Metanephros (tissue), 2 donors: ENCODE measurements around a stretch of chr20.

- RAMPAGE, long total RNA = no peak
Observed at GRCh38 chr20:46971163-46971720, 76.6 kb downstream of the EYA2 start.

- RAMPAGE, long total RNA = no peak
Observed at GRCh38 chr20:47207195-47207638, 149.3 kb downstream of the ZMYND8 start.

GRCh38 chr20:47238469-47239313 lies 117.8 kb downstream of the ZMYND8 start:
- RAMPAGE, long total RNA = no peak

GRCh38 chr20:47243897-47244811 lies 112.3 kb downstream of the ZMYND8 start:
- RAMPAGE, long total RNA = no peak

DNA sequence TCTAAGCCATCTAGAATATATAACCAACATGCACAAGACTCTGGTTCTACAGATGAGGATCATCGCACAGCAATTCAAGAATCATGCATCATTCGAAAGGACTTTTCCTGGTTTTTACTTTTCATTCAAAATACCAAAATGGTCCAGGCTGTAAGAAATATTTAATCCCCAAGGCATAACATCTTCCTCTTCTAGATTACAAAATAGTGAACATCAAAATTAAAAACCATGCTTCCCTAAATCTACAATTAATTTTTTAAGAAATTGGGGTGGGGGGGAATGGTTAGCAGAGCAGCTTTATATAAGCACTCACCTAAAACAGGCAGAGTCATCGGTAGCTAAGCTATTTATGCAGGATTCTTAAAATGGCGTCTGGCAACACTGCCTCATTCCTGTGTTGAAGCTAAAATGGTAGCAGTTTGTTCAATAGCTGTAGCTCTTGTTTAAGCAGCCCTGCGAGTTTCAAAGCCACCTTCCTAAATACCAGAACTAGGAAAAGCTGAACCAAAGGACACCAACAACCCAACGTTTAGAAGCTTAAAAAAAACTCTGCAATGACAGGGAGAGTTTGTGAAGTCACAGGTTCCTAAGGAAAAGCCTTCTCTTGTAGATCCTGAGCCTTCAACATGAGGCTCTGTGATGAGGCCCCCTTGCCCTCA lies 5.0 kb downstream of the ZMYND8 start:
- RAMPAGE, long total RNA = no peak

DNA sequence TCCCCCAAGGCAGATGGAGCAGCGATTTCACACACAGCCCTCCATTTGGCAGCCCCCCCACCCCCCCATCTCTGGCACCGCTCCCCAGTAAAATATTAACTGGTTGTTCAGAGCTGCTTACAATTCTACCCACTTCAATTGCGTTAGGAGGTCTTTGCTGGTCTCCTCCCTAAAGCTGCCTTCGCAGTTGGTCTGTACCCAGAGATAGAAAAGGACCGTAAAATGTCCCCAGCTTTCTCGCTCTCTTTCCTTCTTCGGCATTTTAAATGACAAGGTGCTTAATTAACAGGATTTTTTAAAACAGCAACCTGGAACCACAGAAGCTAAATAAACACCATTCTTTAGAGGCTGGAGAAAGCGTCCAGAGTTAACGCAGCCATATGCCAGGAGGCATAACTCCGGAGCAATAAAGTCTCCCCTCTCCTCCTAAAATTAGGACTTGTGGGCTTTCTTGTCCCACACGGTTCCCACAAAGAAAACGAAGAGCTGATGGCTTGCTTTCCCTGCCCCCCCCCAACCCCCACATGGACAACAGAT lies 1.7 kb upstream of the ZMYND8 start:
- RAMPAGE, long total RNA = no peak

- RAMPAGE, long total RNA = no peak
Observed at GRCh38 chr20:47455115-47455847, 46.4 kb upstream of the NCOA3 start.

DNA sequence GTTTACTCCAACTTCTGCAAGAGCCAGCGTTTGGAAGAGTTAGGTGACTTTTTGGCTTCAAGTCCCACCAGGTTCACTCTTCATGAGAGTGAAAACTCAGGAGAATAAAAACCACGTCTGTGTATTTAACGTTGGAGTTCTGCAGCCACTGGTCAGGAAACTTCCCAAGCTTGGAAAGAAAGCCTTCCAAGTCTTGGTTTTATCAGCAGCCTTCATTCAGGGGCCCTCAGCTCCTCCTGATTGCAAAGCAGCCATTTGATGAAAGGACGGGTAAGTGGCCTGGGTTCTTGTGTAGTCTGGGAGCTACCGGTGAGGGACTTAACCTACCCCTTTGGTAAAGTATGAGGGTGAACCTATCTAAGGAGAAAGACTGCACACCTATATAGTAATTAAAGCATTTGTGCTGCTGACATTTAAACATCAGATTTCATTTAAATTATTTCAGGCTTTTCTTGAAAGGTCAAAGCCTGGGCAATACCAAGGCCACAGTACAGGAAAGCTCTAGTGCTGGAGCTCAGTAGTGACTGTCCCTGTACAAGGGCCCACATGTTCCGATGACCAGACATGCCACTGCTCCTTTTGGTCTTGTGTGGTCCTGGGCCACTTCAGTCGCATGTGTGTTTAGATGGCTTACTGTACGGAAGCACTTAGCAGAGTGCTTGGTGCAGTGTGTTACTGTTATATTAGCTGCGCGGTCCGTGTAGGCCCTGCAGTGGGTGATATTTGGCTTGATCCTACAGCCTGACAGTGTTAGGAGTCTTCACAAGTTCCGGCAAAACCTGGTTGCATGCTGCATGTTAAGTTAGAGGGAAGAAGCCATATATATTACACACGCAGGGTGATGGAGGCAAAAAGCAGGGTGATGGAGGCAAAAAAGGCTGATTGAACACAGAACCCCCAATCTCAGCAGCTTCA lies 123.0 kb downstream of the SULF2 start:
- RAMPAGE, long total RNA = no peak

- RAMPAGE, long total RNA = no peak
Observed at GRCh38 chr20:47667178-47668192, 117.8 kb downstream of the SULF2 start.

DNA sequence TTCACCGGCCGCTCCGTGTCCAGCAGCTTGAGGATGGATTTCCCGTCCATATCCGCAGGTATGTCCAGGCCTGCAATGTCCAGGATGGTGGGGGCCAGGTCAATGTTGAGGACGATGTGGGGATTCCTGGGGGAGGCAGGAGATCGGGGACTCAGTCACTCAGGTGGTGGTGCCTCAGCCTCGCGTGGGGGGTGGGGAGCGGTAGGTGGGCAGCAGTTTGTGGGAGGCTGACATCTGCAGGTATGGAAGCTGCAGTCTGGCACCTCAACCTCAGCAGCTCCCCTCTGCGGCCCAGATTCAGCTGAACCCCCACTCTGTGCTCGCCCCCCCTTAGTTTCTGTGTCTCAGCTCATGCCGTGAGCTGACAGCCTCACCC lies 106.6 kb downstream of the SULF2 start:
- RAMPAGE, long total RNA = no peak

- RAMPAGE, long total RNA = no peak
Observed at GRCh38 chr20:47739855-47740573, 45.3 kb downstream of the SULF2 start.

GRCh38 chr20:48120082-48120495 lies 334.8 kb upstream of the SULF2 start:
- RAMPAGE, long total RNA = no peak

GRCh38 chr20:48359668-48360622 lies 467.9 kb downstream of the PREX1 start:
- RAMPAGE, long total RNA = no peak

GRCh38 chr20:48649276-48649556 lies 178.6 kb downstream of the PREX1 start:
- RAMPAGE, long total RNA = no peak

- RAMPAGE, long total RNA = no peak
Observed at GRCh38 chr20:48652953-48653594, 174.7 kb downstream of the PREX1 start.

DNA sequence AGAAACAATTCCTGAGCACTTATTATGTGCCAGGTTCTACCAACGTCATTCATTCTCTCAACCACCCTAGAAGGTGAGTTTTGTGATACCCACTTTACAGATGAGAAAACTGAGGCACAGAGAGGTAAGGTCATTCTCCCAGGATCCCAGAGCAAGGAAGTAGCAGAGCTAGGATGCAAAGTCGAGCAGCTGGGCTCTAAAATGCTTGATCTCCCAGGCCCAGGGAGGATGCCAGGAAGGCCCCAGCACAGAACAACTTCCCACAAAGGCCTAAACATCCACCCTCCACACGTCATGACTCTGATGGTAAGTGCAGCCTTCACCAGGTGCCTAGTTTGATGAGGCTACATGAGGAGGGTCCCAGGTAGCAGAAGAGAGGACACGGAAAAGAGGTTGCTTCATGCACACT lies 85.5 kb downstream of the PREX1 start:
- RAMPAGE, long total RNA = no peak

DNA sequence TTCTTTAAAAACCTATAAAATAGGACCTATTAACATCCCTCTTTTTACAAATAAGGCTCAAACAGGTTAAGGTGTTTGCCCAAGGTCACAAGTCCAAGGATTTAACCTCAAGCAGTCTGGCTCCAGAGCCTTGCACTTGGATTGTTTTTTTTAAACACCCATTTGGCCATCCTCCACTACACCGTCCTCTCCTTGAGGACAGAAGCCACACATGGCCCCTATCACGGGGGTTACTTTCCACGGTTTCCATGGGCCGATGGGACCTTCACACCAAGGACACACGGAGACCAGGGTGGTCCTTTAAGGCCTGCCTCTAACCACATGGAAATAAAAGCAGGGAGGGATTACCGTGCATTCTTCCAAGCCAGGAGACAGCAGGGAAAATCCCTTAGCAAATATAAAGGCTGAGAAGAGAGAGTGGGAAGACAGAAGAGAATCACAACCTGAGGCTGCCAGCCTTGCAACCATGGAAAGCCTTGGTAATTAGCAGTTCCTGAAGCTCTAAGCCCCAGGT lies 3.1 kb downstream of the PREX1 start:
- RAMPAGE, long total RNA = no peak

- RAMPAGE, long total RNA = no peak
Observed at GRCh38 chr20:48930382-48931492, 9.2 kb downstream of the ARFGEF2 start.

- RAMPAGE, long total RNA = no peak
Observed at GRCh38 chr20:49032874-49033912, 12.9 kb upstream of the CSE1L start.

GRCh38 chr20:49104915-49105262 lies 58.8 kb downstream of the CSE1L start:
- RAMPAGE, long total RNA = no peak